Vermiform appendix (tissue), 1 donor: ENCODE measurements around the genes LASP1 and PPP1R1B.

DNA sequence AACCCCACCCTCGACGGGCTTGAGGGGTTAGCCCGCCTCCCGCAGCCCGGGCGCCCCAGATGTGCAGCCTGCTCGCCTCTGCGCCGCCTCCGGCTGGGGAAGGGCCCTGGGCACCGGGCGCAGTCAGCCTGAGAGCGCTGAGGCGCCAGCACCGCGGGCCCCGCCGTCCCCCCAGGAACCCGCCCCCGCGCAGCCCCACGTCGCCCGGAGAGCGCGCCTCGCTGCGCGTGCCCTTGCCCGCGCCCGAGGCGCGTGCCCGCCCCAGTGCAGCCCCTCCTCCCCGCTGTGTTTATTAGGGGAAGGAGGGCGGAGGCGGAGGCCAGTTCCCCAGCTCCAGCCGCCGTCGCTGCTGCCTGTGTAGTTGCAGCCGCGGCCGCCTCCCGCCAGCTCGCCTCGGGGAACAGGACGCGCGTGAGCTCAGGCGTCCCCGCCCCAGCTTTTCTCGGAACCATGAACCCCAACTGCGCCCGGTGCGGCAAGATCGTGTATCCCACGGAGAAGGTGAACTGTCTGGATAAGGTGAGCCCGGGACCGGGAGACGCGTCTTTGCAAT, at the start of gene LASP1:
TSS of gene LASP1 (plus strand) at position 319 of the 553 bp plus-strand sequence.
- PRO-cap = bidirectional peak, plus-strand start at position 322 of the sequence, minus-strand start at position 95 of the sequence

DNA sequence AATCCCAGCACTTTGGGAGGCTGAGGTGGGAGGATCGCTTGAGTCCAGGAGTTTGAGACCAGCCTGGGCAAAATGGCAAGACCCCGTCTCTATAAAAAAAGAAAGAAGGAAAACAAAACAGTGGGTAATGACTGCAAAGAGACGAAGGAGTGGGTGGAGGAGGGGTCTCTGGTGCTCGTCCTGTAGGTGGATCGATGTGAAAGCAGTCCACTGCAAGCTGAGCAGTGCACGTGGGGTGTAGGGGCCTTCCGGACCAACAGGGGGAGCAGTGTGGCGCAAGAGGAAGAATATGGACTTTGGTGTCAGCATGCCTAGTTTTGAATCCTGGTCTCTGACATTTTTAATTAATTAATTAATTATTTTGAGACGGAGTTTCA, 43.3 kb downstream of the FBXO47 start:
- PRO-cap = no peak

DNA sequence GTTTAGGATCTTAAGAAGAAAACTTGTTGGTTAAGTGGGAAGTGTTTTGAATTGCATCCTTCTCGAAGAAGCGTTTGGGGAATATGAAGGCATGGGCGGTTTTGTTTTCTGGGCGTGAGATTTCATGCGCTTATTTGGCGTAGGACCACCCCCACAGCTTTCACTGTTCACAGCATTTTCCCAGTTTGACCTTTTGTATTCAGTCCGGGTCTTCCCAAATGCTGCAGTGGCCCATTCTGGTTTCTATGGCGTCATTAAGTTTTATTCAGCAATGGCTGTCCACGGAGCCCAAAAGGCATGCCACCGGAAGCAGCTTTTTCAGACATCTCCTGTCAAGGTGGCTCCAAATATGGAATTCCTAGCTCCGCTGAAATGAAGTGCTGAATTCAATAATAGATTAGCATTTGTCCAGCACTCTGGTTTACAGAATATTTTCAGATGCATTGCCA, 90.5 kb upstream of the FBXO47 start:
- PRO-cap = no peak

- PRO-cap = no peak
Observed at GRCh38 chr17:39064305-39064734, 87.1 kb downstream of the PLXDC1 start.

DNA sequence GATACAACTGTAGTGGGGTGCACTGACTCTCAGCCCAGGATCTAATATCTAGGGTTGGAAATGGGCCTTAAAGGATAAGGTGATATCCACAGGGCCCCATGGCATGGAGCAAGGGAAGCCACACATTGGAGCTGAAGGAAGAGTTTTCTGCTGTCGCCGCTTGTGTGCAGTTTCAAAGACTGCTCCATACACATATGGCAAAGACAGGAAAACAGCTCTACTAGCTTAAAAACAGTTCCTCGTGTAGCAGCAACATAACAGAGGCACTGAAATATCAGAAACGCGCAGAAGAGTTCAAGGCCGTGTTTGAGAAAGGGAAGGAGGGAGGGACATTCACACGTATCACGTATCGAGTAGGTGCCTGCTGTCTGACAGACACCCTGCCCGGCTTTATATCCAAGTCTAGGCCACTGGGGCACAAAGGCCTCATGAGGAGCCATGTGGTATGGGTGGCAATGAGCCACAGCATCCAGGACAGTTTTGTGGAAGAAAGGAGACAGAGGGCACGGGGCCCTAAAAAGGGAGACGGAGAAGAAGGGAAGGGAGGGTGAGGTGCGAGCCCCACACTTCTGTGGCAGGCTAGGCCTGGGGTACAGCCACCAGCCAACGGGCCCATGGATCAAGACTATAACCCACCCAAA, 50.4 kb downstream of the PLXDC1 start:
- PRO-cap = no peak

GRCh38 chr17:39208858-39209482, 8.9 kb downstream of the RPL19 start:
- PRO-cap = no peak

DNA sequence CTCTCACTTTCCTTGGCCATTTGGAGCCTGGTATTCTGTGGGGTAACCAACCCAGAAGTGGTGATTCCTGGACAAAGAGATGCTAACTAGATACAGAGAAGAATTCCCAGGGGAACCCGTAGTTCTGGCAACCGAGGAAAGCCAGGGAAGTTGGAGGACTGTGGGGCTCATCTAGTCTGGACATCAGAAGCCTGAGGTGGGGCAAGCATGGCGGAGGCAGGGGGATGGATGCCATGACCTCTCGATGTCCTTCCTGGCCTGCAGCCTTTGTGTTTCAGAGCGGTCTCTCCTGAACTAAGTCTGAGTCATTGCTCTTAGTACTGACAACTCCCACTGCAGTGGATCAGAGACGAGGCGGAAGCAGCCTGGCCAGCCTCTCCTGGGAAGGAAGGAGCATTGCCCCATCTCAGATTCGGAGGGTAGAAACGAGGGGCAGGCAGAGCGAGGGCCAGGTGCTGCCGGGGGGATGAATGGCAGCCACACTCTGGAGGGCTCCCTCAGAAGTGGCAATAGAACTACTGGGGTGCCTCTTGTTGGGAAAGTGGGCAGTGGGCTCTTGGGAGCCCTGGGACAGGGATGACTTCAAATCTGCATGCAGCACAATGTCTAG, 3.5 kb upstream of the STAC2 start:
- PRO-cap = no peak

DNA sequence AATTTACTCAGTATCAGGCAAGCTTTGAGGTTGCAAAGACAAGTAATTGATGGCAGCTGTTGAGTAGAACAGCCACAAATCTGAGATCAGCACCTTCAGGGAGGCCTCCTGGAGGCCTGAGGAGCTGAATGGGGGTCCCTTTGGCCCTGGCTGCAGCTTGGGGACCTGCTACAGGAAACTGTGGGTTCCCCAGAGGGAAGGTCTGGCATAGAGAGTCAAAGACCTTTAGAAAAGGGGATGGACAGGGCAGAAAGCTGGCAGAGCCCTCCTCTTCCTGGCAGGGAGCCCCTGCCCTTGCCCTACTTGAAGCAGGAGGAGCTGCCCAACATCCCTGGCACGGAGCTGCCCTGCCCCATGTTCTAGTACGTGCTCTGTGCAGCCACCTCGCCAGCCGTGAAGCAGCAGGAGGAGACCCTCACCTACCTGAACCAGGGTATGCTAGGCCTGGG, 12.4 kb upstream of the STAC2 start:
- PRO-cap = no peak

- PRO-cap = no peak
Observed at GRCh38 chr17:39256615-39257086, 30.9 kb upstream of the STAC2 start.

GRCh38 chr17:39406339-39407361, 5.2 kb upstream of the FBXL20 start:
- PRO-cap = no peak

DNA sequence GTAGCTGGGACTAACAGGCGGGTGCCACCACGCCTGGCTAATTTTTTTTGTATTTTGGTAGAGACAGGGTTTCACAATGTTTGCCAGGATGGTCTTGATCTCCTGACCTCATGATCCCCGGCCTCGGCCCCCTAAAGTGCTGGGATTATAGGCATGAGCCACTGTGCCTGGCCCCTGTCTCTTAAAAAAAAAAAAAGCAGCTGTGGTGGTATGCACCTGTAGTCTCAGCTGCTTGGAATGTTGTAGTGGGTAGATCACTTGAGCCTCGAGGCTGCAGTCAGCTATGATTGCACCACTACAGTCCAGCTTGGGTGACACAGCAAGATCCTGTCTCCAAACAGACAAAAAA, 24.2 kb downstream of the CDK12 start:
- PRO-cap = no peak

- PRO-cap = no peak
Observed at GRCh38 chr17:39535164-39536176, 72.2 kb downstream of the NEUROD2 start.

DNA sequence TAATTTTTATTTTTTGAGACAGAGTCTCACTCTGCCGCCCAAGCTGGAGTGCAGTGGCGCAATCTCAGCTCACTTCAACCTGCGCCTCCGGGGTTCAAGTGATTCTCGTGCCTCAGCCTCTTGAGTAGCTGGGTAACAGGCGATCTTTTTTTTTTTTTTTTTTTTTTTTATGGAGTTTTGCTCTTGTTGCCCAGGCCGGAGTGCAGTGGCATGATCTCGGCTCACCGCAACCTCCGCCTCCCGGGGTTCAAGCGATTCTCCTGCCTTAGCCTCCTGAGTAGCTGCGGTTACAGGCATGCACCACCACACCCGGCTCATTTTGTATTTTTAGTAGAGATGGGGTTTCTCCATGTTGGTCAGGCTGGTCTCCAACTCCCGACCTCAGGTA, 63.2 kb downstream of the NEUROD2 start:
- PRO-cap = no peak

DNA sequence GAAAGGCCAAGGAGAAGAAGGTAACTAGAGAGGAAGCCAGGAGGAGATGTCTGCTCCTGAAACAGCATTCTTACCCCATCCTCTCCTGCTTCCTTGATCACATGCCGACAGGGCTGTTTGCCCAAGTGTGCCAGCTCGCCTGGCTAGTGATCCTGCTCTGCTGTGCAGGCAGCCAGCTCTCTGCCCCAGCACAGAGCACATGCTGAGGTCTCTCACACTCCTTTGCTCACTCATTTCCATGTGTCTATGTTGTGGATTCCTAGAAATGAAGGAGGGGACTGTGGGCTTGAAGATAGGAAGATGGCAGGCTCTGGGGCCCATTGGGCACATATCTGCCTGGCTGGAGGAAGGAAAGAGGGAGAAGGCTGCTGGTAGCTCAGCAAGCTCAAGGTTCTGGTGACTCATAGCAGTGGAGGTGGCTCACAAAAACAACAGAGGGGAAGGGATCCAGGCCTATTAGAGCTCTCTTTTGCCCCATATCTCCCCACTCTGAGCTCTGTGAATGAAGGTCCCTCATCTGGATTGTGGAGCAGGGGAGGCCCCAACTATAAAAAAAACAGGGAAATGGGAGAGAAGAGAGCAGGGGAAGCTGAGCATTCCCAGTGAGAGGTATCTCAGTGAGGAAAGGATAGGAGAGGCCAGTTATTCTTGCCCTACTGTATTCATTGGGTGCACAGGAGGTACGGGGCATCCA, 54.2 kb downstream of the NEUROD2 start:
- PRO-cap = no peak

- PRO-cap = unidirectional peak, plus-strand start at chr17:39626924
Observed at GRCh38 chr17:39626529-39627041, at the start of gene PPP1R1B. PPP1R1B (plus strand) TSS chr17:39626952.

- PRO-cap = no peak
Observed at GRCh38 chr17:39639603-39640124, 2.7 kb downstream of the STARD3 start.

DNA sequence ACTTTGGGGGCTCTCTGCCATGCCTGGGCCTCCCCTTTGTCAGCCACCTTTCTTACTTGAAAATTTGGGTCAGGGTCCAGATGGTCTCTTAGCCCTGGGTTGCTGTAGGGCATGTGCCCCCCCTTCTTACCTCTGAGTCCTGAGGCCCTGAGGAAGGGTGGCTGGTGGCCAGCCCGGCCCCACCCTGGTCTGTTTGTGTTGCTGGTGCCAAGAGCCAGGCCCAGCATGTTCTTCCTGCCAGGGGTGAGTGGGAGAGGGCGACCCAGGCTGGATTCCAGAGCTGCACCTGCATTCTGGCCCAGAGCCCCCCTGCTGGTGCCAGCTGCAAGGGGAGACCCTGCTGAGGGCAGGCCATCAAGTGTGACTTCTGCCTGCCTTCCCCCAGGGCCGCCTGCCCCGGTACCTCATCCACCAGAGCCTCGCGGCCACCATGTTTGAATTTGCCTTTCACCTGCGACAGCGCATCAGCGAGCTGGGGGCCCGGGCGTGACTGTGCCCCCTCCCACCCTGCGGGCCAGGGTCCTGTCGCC, 2.7 kb upstream of the TCAP start:
- PRO-cap = no peak

DNA sequence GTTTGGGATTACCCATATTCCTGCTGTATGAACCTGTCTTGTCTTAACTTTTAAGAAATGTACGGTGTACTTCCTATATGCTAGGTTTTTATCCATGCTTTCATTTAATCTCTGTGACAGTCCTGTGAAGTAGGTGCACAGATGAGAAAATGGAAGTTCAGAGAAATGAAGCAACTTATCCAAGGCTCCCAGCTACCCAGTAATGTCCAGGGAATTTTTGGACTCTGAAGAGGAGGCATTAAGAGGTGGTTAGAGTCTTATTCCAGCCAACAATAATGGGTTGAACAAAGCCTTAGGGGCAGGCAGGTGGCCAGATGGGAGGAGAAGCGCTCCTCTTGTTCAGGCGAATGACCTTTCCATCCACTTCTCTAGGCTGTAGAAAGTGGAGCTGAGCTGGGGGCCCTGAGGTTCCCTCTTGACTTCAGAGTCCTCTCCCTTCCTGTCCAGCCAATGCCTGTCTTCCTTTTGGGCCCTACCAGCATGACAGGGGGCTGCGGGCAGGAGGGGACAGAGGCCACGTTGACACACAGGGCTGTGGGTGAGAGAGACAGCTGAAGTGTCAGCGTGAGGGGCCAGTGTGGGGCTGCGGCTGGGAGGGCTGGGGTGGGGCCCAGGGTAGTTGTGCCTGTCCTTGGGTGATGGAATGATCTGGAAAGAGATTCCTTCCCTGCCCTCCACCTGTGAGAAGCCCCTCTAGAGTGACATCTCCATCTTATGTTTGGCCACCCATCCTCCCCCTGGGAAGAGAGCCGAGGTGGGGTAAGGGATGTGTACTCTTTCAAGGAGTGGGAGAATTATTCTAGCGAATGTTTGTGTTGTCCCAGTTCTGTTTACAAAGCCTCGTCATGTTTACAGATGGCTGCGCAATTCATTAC, 3.0 kb downstream of the ERBB2 start:
- PRO-cap = no peak

DNA sequence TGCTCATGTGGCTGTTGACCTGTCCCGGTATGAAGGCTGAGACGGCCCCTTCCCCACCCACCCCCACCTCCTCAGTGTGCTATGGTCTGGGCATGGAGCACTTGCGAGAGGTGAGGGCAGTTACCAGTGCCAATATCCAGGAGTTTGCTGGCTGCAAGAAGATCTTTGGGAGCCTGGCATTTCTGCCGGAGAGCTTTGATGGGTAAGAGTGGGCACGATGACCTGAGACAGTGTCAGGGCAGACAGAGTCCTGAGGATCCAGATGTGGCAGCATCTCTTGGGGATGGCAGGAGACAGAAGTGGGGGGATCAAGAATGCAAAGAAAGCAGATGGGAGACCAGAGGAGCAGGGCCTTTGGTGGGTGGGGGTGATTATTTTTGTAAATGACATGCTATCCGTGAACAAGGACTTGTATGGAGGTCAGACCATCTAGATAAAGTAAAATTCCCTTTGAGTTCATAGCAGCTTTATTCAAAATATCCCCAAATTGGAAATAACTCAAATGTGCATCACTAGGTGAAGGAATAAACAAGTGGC, 12.5 kb downstream of the ERBB2 start:
- PRO-cap = no peak

DNA sequence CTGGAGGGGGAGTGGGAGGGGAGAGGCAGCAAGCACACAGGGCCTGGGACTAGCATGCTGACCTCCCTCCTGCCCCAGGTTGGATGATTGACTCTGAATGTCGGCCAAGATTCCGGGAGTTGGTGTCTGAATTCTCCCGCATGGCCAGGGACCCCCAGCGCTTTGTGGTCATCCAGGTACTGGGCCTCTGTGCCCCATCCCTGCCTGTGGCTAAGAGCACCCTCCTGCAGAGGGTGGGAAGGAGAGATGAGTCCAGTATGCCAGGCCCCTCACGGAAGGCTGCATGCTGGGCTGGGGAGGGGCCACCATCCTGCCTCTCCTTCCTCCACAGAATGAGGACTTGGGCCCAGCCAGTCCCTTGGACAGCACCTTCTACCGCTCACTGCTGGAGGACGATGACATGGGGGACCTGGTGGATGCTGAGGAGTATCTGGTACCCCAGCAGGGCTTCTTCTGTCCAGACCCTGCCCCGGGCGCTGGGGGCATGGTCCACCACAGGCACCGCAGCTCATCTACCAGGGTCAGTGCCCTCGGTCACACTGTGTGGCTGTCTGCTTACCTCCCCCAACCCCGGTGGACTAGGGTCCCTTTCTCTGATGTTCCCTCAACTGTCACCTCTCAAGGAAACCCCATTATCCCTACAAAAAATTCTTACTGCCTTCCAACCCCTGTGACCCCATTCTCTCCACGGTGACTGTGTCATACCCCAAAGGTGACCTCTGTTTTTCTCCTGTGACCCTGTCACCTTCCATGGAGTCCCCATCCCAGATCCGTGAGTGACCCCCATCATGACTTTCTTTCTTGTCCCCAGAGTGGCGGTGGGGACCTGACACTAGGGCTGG, 3.6 kb downstream of the MIEN1 start:
- PRO-cap = no peak